ENCODE results near the genes VCX2 and TBL1X.

DNA sequence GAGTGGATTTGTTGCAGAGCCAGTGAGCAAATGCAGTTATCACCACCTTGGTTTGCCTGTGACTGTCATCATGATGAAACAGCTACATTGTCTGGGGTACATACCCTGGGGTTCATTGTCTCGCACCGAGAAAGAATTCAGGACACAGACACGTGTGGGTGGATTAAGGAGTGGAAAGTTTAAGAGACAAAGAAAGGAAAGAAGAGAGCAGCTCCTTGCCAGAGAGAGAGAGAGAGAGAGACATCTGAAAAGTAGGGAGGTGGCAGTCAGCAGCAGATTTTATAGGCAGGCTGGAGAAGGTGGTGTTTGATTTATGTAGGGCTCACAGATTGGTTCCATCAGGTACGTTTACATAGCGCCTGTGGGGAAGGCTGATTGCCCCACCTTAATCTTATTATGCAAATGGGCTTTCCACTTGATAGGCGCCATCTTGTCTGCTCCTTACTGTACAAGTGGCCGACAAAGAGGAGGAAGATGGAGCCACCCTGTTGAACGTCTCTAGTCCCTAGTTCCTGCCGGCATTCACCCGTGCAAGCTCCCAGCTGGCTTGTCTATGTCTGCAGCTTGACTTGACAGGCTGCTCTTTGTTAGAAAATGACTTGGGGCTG is 49.0 kb upstream of the DHRSX start:
- PRO-cap, 3 experiments = no peak in any of the 3 experiments
- RRBS = no CpG with 5 or more reads among the region's 10 CpGs

- PRO-cap, 3 experiments = no peak in any of the 3 experiments
- RRBS = no CpG with 5 or more reads among the region's 14 CpGs
Observed at GRCh38 chrX:2604714-2605555, 86.2 kb upstream of the CD99 start.

DNA sequence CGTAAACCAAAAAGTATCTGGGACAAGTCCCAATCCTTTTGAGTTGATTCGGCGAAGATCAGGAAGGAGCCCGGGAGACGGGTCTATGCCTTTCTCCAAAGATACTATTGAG is 81.5 kb upstream of the CD99 start:
- PRO-cap, 3 experiments = no peak in any of the 3 experiments
- RRBS = no CpG with 5 or more reads among the region's 5 CpGs

DNA sequence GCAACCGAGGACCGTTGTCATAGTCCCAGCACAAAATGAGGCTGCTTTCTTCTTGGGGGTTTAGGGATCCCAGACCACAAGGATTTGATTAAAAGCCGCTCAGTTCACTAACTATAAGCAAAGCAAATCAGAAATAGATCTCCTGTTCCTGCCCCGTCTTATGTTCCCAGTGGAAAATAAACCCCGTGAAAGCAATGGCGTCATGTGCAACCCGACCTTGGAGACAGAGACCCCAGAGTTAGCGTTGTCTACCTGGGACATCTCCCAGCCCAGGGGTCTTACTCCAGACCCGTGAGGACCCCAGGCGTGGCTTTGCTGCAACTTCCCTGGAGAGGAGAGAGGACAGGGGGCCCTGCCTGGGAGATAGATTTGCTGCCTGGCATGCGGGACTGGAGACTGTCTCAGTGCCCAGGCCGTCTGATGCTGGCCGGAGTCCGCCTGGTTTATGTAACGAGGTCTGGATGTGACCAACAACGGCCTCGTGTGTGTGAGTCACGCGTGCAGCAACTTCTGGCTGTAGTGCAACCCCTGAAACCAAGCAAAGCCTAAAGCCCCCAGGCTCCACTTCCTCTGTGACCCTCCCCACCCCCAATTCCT is 15.6 kb downstream of the XG start:
- PRO-cap, 3 experiments = no peak in any of the 3 experiments
- RRBS = no CpG with 5 or more reads among the region's 19 CpGs

GRCh38 chrX:3663549-3663922 is 49.9 kb downstream of the PRKX start:
- PRO-cap, 3 experiments = no peak in any of the 3 experiments
- RRBS = no CpG with 5 or more reads among the region's 3 CpGs

DNA sequence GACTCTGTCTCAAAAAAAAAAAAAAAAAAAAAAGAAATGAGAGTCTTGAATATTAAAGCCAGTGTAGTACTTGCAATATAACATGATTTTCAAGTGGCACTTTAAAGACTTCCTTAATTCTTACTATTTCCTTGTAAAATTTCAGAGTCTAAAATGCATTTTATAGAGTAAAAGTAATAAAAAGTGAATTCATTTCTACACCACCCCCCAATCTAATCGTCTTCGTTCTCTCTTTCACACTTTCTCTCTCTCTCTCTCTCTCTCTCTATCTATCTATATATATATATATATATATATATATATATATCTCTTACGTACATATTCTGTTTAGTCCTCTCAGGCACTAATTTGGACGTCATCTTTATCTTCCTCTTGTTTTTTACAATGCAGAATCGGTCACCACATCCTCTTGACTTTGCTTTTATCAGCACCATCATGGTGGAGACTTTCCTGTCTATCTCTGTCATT is 30.1 kb upstream of the PRKX start:
- PRO-cap, 3 experiments = no peak in any of the 3 experiments
- RRBS = no CpG with 5 or more reads among the region's 5 CpGs

- PRO-cap, 3 experiments = no peak in any of the 3 experiments
- RRBS = no CpG with 5 or more reads among the region's 5 CpGs
Observed at GRCh38 chrX:4484125-4484762, 770.8 kb upstream of the PRKX start.

GRCh38 chrX:5810005-5810280 is 418.7 kb downstream of the NLGN4X start:
- PRO-cap, 3 experiments = no peak in any of the 3 experiments
- RRBS = no CpG with 5 or more reads among the region's 1 CpG

DNA sequence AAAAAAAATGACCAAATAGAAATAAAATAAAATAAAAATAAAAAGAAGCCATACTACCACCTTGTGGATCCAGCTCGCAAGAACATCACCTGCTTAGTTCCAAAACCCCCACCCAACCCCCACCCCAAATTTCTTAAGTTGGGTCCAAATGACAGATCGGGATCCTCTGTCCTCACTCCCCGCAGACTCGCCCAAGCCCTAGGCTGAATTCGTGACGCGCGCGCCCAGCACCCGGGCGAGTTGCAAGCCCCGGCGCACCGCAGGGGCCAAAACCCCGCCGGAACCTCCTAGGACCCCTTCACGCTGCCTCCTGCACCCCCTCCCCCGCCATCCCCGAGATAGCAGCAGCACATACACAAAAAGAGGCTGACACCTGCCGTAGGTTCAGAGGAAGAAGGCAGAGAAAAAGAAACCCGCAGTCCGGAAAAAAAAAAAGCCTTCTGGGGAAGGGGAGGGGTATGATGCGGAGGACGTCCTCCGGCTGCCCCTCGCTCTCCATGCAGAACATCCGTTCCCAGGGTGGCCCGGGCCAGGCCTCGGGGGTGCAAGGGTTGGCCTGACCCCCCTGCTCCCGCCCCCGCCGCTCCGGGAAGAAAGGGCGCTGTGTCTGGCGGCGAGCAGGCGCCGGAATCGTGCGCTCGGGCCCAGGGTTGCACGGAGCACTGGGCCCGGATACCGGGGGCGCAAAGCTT is 2.6 kb downstream of the NLGN4X start:
- PRO-cap, 3 experiments = no peak in any of the 3 experiments
- RRBS = 2% methylated on average over 23 of the region's 45 CpGs

GRCh38 chrX:6226592-6227643 is 1.7 kb downstream of the NLGN4X start:
- PRO-cap, 3 experiments = peak in 2 of 3 experiments; most common plus-strand start chrX:6227189 (in 1); most common minus-strand start chrX:6227075 (in 1)
- RRBS = 3% methylated on average over 8 of the region's 77 CpGs

DNA sequence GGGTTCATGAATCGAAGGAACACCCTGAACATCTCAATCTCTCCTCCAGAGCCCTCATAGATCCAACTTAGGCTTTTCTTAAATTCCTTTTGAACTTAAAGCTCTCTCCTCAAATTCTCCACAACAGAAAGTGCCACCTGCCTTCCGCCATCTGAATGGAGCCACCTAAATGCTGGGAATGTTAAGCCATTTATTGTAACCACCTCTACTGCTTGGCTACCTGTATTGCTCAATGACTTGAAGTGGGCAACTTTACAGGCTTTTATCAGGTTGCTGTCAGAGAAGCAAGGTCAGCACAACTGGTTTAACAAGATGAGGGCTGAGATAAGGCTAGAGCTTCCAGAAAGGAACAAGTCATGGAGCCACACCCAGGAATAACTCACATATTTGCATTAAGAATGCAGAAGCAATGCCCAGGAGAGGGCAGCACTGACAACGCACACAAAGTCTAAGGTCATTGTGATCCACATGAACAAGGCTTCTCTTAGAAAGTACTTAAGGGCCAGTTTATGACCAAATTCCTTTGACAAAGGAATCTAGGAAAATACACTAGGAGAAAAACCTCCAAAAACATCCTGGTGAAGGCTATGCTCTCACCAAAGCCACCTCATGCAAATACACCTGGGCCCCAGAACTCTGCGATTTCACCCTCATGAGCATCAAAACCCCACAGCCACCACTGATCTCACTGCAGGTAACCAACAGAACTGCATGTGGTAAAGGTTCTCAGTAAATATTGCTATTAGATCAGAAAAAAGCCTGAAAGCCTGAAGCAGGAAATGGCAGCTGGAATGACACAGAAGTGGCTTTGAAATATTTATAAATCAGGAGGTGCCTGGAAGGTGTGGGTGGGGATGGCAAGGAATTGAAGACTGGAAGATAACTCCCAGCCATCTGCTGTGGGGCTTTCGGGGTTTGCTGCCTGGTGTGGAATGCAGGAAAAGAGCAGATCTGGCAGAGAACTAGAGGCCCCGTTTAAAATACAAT is 15.0 kb upstream of the STS start:
- PRO-cap, 3 experiments = no peak in any of the 3 experiments
- RRBS = no CpG with 5 or more reads among the region's 6 CpGs

GRCh38 chrX:7146858-7147107 is 729 bp upstream of the STS start:
- PRO-cap, 3 experiments = no peak in any of the 3 experiments
- RRBS = no CpG with 5 or more reads among the region's 2 CpGs

- PRO-cap, 3 experiments = no peak in any of the 3 experiments
- RRBS = no CpG with 5 or more reads among the region's 16 CpGs
Observed at GRCh38 chrX:7148556-7148995, 623 bp upstream of the PUDP start.

GRCh38 chrX:7831350-7831573 is 11.7 kb upstream of the VCX start:
- PRO-cap, 3 experiments = no peak in any of the 3 experiments
- RRBS = no CpG with 5 or more reads among the region's 1 CpG

DNA sequence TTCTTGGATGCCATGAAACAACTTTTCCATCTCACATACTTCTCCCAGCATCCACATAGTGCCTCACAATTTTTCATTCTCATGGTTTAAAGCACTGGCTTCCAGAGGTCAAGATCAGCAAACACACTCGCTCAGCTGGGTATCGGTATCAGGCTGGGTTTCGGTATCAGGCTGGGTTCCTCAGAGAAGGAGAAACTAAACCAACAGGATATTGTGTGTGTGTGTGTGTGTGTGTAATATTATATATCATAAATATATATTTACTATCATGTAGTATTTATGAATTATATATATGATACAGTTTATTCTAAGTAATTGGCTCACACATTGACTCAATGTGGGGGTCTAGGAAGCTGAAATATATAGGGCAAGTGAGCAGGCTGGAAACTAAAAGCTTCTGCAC is at the start of gene VCX2:
Gene VCX2, minus strand, starts transcription at position 57 of the 403 bp plus-strand sequence.
- PRO-cap, 3 experiments = no peak in any of the 3 experiments
- RRBS = no CpG with 5 or more reads among the region's 3 CpGs

DNA sequence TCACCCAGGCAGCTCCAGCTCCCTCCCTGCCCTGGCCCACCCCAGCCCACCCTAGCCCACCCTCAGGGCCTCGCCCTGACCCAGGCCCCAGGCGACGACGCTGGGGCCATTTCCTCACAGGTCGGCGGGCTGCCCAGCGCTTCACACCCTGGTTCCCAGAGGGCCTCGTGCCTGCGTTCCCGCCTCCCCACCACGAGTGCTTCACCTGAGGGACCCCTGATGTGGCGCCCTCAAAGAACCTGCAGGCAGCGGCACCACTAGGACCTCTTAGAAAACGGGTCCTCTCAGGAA is 335 bp downstream of the FAM9B start:
- PRO-cap, 3 experiments = no peak in any of the 3 experiments
- RRBS = no CpG with 5 or more reads among the region's 14 CpGs

GRCh38 chrX:9464720-9465717 is at the start of gene TBL1X:
TSS of gene TBL1X (plus strand) at chrX:9465058.
- PRO-cap, 3 experiments = peak in 3 of 3 experiments; most common plus-strand start chrX:9465167 (in 2); most common minus-strand start chrX:9465088 (in 2)
- RRBS = 3% methylated on average over 35 of the region's 139 CpGs

- PRO-cap, 3 experiments = no peak in any of the 3 experiments
- RRBS = no CpG with 5 or more reads among the region's 17 CpGs
Observed at GRCh38 chrX:9604371-9605074, 139.7 kb downstream of the TBL1X start.

GRCh38 chrX:9677029-9677775 is 88.4 kb downstream of the GPR143 start:
- PRO-cap, 3 experiments = no peak in any of the 3 experiments
- RRBS = no CpG with 5 or more reads among the region's 10 CpGs

GRCh38 chrX:10014041-10014454 is 46.9 kb downstream of the CLDN34 start:
- PRO-cap, 3 experiments = no peak in any of the 3 experiments
- RRBS = 44% methylated on average over 4 of the region's 10 CpGs

Data from breast (tissue), 4 donors.